Esophagus squamous epithelium (tissue), 4 donors: ENCODE measurements around the genes P3H3 and SLC2A14.

DNA sequence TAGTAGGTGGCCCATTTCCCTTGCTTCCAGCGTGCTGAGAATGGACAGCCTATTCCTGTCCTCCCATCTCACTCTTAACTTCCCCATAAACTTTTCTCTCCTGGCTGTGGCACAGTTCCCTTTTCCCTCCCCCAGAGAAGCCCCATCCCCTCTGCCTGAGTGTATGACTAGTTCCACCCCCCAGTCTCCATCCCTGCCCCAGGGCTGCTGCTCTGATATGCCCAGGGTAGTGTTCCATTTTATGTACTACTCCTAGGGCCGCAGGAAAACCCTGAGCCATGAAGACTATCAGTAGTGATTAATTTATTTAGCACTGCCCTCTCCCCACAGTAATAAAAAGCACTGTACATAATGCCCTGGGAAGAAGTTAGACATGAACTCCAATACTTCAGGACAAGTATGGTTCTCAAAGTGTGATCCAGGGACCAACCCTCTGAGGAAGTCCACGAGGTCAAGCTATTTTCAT, 11.4 kb upstream of the CHD4 start:
- PRO-cap, result unidirectional peak, minus-strand start at position 76 of the sequence
- RAMPAGE, long total RNA, 4 experiments, result no peak in any of the 4 experiments

DNA sequence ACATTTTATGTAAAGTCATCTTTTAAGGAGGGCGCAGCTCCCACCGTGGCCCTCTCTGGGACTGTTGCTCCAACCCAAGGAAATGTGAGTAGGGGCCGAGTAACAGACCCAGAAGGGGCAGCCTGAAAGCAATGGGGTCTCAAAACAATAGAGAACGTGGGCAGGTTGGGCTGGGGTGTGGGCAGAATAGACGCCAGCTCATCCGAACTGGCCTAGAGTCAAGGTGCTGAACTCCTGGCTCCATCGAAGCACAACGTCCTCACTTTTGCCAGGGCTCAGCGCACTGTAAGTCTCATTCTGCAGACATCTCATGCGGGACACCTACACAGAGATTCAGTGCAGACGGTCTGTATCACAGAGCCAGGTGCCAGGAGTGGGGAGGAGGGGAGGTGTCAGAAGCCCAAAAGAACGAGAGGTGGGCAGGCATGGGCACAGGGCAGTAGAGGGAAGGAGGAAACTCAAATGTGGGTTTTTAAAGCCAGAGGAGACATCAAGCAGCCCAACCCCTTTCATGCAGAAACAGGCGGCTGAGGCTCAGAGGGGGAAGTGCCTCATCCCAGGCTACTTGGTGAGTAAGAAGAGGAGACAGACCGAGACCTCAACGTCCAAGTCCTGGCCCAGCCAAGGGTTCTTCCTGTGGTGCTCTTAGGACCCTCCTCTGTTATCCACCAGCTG, 2.5 kb upstream of the LPAR5 start:
- PRO-cap, result no peak
- RAMPAGE, long total RNA, 4 experiments, result no peak in any of the 4 experiments

GRCh38 chr12:6665928-6666802, 3.2 kb upstream of the ING4 start:
- PRO-cap, result no peak
- RAMPAGE, long total RNA, 4 experiments, result no peak in any of the 4 experiments

- PRO-cap, result unidirectional peak, minus-strand start at chr12:6763972; unidirectional peak, minus-strand start at chr12:6764097; bidirectional peak, plus-strand start at chr12:6764578, minus-strand start at chr12:6764331; unidirectional peak, plus-strand start at chr12:6764738
- RAMPAGE, long total RNA, 4 experiments, result no peak in any of the 4 experiments
Observed at GRCh38 chr12:6763682-6764908, 2.1 kb upstream of the PTMS start.

- PRO-cap, result bidirectional peak, plus-strand start at chr12:6828410, minus-strand start at chr12:6828356
- RAMPAGE, long total RNA, 4 experiments, result no peak in any of the 4 experiments
Observed at GRCh38 chr12:6827929-6828743, at the start of gene P3H3. Gene P3H3, plus strand, starts transcription at chr12:6828407.

DNA sequence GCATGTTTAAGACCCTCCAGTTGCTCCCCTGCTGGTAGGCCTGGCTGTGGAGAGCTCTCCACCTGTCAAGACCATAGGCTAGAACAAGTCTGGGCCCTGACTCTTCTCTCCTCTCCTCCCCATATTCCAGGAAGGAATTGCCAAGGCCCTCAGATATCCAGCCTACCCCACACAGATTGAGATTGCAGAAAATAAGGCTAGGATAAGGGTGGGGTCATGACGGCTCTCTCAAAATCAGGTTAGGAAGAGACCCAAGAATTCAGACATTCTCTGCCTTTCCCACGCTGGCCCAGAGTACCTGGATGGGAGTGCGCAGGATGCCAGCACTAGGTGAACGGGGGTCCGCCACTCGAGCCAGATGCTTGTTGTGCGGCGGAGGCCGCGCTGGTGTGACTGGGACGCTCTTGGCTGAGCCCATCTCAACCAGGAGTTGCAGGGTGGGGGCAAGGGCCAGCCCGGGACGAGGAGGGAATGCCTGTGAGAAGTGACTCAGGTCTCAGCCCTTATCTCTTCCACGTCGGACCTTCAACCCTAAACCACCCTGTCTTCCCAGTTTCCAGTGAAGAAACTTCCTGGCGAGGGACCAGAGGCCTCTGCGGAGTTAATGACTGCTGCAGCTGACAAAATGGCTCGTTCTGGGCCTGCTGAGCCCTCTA, 423 bp downstream of the CDCA3 start:
- PRO-cap, result no peak
- RAMPAGE, long total RNA, 4 experiments, result no peak in any of the 4 experiments

- PRO-cap, result unidirectional peak, minus-strand start at chr12:6929030
- RAMPAGE, long total RNA, 4 experiments, result no peak in any of the 4 experiments
Observed at GRCh38 chr12:6928879-6929367, 1.2 kb downstream of the ATN1 start.

DNA sequence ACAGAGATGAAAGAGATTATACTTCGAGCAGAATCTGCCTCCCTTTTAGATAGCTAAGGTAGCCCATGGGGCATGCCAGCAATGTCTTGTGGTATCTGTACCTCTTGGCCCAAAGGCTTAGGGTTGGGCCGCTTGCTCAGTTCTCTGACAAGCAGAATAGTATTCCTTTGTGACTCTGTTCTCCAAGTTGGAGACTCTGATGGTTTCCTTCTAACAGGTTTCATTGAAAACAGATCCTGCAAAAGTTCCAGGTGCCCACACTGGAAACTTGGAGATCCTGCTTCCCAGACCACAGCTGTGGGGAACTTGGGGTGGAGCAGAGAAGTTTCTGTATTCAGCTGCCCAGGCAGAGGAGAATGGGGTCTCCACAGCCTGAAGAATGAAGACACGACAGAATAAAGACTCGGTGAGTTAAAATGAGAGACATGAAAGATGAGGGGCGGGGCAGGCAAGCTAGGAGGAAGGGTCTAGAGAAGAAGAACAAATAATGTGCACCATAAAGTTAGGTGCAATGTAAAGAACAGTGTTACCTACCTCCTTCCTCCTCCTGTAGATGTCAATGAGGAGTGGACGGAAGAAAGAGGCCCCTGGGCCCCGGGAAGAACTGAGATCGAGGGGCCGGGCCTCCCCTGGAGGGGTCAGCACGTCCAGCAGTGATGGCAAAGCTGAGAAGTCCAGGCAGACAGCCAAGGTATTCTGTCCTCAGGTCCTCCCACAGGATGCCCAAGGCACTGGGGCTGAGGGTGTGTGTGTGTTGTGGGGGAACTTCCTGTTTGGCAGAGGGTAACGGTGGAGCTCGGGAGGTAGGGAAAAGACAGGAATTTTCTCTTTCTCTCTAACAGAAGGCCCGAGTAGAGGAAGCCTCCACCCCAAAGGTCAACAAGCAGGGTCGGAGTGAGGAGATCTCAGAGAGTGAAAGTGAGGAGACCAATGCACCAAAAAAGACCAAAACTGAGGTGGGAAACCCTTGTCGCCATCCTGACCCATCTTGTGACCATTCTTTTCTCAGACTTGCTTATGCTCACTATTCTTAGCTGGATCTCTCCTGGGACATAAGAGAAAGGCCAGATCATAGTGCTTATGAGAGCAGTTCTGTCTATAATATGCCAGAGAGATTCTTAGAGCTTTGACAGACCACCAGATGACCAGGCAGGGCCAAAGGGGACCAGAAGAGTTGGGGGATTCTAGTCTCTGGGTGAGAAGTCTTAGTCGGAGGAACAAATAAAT, 6.3 kb downstream of the ATN1 start:
- PRO-cap, result no peak
- RAMPAGE, long total RNA, 4 experiments, result no peak in any of the 4 experiments

DNA sequence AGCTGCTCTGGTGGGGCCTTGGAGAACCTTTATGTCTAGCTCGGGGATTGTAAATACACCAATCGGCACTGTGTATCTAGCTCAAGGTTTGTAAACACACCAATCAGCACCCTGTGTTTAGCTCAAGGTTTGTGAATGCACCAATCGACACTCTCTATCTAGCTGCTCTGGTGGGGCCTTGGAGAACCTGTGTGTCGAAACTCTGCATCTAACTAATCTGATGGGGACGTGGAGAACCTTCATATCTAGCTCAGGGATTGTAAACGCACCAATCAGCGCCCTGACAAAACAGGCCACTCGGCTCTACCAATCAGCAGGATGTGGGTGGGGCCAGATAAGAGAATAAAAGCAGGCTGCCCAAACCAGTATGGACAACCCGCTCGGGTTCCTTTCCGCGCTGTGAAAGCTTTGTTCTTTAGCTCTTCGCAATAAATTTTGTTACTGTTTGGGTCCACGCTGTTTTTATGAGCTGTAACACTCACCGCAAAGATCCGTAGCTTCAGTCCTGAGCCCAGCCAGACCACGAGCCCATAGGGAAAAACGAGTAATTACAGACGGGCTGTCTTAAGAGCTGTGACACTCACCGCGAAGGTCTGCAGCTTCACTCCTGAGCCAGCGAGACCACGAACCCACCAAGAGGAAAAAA, 19.8 kb upstream of the LPCAT3 start:
- PRO-cap, result no peak
- RAMPAGE, long total RNA, 4 experiments, result no peak in any of the 4 experiments

- PRO-cap, result no peak
- RAMPAGE, long total RNA, 4 experiments, result no peak in any of the 4 experiments
Observed at GRCh38 chr12:7872479-7873451, at the start of gene SLC2A14. Gene SLC2A14, minus strand, starts transcription at chr12:7872915.

DNA sequence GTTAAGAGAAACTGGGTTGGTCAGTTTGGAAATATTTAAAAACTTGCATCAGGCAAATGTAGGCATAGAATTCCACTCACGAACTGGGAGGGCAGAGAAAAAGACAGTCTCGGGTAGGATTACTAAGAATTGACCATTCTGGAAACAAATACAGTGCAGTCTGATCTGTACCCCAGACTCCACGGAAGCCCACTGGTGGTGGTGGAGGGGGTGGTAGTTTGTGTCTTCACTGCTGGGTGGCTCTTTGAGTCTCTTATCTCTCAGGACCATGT, 1.9 kb downstream of the SLC2A3 start:
- PRO-cap, result unidirectional peak, plus-strand start at position 75 of the sequence
- RAMPAGE, long total RNA, 4 experiments, result no peak in any of the 4 experiments

DNA sequence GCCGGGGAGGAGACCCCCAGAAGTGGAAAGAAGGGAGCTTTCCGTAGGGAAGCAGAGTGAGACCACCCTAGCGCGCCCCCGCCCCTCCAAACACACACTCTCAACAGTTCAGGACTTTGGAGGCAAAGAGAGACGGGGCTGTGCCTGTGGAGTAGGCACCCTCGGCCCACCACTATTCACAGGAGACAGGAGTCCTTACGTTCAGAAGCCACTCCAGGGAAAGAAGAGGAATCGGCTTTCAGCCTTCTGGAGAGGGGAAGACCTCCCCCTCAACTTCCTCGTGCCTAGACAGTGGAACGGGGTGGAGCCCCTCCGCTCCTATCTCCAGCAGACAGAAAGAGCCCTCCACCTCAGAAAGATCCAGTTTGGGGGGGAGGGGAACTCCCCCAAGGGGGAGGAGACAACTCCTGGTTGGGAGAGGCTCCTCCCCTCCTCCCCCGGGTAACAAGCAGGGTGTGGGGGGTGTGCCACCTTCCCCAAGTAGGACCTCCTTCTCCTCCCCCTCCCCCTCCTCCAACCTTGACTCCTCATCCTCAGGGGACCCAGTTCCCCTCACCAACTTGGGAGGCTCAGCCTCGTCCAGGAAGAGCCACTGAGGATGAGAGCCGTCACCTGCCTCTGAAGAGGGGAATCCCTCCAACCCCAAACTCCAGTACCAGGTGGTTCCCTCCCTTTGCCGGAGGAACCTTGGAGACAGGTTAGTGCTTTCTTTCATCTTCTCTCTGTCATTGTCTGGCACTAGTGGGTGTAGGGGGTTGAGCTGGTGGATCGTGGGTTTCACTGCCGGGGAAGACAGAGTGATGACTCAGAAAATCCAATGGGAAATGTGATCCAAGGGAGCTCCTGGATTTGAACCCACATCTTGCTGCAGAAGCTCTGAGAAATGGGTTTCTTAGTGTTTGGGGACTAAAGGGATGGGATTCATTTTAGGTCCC, 888 bp downstream of the FOXJ2 start:
- PRO-cap, result unidirectional peak, minus-strand start at position 367 of the sequence; unidirectional peak, minus-strand start at position 730 of the sequence; unidirectional peak, minus-strand start at position 794 of the sequence
- RAMPAGE, long total RNA, 4 experiments, result no peak in any of the 4 experiments

- PRO-cap, result unidirectional peak, minus-strand start at chr12:8285848
- RAMPAGE, long total RNA, 4 experiments, result start-site peak on the minus strand in 1 of 4 experiments, at chr12:8285825-8285851 at its widest, 48 reads per replicate
Observed at GRCh38 chr12:8285607-8286093, 58.2 kb upstream of the FAM90A1 start.

- PRO-cap, result no peak
- RAMPAGE, long total RNA, 4 experiments, result no peak in any of the 4 experiments
Observed at GRCh38 chr12:8692376-8693047, 5.3 kb upstream of the RIMKLB start.

DNA sequence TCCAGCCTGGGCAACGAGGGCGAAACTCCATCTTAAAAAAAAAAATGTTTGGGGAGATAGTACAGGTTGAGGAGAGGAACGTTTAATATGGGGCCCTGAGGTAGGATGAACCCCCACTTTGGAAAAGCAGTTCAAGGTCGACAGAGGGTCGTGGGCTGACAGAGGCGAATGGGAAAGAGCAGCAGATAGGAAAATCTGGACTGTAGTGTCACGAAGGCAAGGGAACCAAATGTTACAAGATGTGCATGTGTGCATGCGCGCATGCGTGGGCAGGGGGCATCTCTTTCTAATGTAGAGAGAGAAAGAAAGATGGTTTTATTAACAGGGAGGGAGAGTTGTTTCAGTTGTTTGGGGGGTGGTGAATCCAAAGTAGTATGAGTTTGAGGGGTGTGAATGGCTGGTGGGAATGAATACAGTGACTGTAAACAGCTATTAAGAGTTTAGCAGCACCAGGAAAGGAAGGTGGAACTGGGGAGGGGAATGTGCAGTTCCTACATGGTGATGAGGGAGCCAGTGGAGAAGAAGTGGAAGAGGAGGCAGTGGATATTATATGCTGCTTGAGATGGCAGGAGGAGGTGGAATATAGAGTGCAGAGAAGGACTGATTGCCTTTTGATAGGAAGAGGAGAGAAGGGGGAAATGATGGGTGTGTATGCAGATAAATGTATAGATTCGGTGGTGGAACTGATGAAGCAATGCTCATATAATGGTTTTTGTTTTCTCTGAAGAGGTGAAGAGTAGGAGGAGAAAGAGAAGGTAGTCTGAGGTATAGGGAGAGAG, 12.8 kb downstream of the PHC1 start:
- PRO-cap, result no peak
- RAMPAGE, long total RNA, 4 experiments, result no peak in any of the 4 experiments

DNA sequence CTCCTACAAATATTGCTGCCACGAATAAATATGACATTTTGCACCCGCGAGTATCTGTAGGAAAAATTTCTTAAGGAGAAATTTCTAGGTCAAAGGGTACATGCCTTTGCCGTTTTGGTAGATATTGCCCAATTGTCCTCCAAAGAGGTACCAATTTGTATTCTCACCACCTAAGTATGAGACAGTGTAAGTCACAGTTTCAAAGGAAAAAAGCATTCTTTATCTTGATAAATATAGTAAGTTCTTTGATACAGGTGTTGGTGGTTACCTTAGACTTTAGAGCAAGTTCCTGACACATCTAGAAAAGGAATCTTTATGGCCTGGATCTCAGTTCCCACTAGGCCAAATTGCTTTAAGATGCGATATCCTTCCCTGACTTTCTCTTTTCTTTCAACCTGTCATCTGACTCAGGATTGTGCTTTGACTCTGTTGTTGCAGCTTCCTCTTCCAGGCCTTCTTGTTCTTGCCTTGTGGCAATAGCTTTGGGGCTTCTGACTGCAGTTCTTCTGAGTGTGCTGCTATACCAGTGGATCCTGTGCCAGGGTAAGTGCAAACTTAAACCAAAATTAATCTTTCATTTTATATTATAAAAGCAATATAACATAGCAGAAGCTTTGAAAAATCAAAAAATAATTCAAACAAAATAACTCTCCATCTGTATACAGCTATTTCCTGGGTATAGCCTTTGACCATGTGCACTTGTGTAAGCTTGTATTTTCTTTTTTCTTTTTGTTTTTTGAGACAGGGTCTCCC, 2.6 kb downstream of the KLRG1 start:
- PRO-cap, result no peak
- RAMPAGE, long total RNA, 4 experiments, result no peak in any of the 4 experiments

DNA sequence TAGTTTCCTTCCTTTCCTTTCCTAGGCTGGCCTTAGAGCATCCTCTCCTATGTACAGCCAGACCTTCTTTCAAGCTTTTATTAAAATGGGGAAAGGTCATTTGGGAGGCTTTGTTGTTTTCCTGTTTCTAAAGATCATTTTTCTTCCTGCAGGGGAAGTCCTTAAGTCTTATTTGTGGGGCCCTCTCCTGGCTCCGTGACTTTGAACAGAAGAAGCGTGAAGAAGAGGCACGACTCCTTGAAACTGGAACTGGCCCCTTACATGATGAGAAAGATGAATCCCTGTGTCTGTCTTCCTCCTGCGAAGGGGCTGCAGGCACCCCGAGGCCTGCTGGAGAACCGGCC, 85.3 kb upstream of the PZP start:
- PRO-cap, result no peak
- RAMPAGE, long total RNA, 4 experiments, result no peak in any of the 4 experiments

DNA sequence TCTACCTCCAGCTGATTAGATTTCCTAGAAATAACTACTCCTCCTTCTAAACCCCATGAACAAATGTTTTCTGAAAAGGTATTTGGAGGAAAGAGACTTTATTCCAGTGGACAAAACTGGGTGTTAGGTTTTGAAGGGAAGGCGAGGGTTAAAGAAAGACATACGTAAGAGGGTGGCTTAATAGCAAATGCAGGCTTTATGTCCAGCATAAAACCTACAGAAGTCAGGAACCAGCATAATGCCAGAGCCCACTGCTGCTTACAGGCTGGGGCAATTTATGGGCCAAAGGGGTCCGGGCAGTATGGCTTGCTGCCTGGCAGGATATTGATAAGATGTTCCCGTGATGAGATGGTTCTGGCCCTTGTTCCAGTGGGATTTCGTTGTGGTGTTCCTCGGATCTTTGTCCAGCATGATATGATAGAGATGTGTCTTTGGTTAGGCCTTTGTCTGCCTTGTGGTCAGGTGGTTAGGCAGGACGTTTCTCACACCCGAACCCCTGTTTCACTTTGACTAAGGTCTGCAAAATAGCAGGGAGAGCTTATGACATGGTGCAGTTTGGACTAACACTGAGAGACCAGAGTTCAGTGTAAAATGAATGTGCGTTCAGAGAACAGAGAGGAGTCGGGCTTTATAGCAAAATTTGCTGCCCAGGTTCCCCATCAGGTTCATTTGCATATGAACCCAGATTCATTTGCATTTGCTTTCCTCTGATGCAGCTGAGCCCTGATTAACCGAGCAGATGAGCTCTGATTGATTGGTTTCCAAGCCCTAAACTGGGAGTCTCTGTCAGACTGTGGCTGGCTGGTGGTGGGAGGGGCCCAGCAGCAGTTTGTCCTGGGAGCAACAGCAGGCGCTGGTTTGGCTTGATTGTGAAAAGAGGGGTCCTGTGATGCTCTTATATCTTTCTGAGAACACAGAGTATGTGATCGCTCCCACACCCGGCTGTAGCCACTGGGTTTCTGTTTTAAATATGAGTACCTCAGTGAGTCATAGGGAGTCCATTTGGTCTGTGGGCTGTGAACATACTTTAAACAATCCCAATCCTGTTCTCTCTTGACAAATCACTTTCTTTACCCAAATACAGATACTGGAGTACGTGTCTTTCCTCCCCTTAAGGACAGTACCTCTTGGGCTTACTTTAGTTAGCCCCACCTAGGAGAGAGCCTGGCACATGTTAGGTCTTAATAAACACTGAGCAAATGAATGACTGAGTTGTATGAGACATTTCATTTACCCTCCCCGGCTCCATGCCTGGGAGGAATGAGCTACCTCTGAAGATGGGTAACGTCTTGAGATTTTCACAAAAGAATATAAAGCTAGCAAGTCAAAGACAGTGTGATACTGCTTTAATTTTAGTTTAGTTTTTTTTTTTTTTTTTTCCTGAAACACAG, 156.3 kb upstream of the PZP start:
- PRO-cap, result unidirectional peak, plus-strand start at position 824 of the sequence; bidirectional peak, plus-strand start at position 1,001 of the sequence, minus-strand start at position 961 of the sequence
- RAMPAGE, long total RNA, 4 experiments, result no peak in any of the 4 experiments

GRCh38 chr12:9366972-9367686, 158.9 kb upstream of the PZP start:
- PRO-cap, result no peak
- RAMPAGE, long total RNA, 4 experiments, result no peak in any of the 4 experiments

GRCh38 chr12:9750708-9751122, 10.0 kb downstream of the CD69 start:
- PRO-cap, result no peak
- RAMPAGE, long total RNA, 4 experiments, result no peak in any of the 4 experiments